ENCODE measurements around a stretch of chr18.

GRCh38 chr18:56873595-56874291, 222.6 kb downstream of the WDR7 start:
- PRO-cap = no peak
- RAMPAGE, long total RNA = no peak

- PRO-cap = no peak
- RAMPAGE, long total RNA = no peak
These were observed 9.3 kb upstream of the BOD1L2 start for GRCh38 chr18:57137570-57138018.

GRCh38 chr18:57429901-57431105, 4.9 kb upstream of the ONECUT2 start:
- PRO-cap = no peak
- RAMPAGE, long total RNA = no peak

DNA sequence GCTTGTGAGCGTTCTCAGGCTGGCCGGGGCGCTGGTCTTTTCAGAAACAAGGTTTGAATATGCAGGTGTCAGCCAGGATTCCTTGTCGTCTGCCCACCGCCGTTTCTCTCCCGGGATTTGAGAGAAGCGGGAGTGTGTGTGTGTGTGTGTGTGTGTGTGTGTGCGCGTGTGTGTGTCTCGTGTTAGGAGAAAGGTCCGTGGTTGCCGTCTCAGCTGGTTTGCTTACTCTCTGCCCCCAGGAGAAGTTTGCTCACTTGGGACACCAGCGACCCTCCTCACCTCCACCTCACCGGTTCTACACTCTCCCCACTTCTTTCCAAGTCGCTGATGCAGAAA, 961 bp upstream of the ONECUT2 start:
- PRO-cap = no peak
- RAMPAGE, long total RNA = no peak

DNA sequence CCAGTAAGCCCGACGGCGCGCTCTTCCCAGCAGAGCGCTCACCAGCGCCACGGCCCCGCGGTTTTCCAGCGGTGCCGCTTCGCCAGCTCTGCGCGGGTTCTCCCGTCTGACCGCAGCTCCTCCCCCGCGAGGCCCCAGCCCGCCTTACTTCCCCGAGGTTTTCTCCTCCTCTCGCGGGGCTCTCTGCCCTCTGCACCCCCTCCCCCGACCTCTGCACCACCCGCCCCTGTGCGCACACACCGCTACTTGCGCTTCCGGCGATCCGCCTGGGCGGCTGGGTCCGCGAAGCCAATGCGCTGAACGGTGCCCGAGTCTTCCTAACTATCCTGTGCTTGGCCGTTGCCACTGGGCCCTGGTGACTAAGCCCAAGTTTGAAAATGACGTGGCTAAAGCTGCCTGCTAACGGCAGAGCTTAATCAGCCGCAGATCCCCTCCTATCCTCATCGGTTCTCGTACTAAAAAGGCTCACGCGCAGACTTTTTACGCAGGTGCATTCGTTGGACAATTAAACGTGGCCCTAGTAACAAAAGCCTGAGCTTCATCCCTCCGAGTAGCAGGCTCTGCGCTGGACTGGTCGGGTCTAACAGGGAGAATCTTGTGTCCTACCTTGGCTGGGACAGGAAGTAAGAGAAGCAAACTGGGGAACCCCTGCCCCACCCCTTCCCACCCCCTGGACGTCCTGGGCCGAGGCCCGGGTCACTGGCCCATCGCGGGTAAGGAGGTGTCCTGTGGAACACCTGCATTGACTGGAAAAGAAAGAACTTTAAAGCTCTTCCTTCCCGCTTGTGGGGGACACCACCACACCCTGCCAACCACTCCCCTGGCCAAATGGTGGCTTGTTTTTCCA, 6.4 kb downstream of the ONECUT2 start:
- PRO-cap = no peak
- RAMPAGE, long total RNA = no peak

DNA sequence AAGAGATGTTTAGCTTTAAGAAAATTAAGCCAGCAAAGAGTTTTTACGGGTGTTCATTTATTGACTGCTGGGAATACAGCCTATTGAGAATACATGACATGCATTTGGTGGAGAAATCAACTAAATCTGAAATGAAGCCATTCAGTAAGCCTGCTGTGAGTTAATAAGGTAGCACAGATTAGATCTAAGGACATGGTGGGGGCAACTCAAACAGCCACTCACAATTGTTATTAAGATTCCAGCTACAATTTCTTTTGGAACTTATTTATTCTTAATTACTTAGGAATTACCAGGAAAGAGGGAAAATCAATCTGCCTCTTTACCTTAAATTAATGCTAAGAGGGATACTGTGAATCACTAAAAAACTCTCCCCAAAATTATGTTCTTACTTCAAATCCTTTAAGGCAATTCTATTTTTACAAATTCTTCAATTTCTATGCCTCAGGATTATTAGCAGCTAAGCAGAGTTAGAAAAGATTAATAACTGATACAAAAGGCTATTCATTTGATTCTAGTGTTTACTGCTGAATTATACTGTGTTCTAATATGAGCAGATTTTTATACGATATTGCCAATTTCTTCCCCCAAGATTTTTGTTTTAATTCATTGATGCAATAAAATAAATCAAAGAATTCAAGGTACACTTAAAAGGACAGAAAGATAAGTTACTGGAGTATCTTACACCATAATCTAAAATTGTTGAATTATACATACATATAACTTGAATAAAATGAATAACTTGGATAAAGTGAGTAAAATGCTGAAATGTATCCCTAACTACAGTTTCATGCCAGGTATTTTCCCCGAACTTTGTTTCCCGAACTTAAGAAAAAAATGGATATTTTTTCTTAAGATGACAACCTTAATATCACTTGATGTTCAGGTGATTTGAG, 14.4 kb upstream of the FECH start:
- PRO-cap = no peak
- RAMPAGE, long total RNA = no peak

DNA sequence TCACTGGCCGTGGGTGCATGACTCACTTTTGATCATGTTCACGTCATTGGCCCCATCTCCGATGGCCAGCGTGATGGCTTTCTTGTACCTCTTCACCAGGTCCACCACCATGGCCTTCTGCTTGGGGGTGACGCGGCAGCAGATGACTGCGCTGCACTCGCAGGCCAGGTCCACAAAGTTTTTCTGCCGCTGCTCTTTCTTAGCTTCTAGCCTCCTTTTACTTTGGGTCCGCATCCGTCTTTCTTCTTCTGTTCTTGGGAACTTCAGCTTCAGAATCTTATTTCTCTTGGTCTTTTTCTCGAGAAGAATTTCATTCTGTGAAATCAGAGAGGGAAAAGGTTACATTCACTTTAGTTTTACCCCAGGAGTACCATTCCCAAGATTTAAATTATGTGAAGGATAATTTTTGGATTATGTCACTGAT, 39.5 kb upstream of the NARS1 start:
- PRO-cap = no peak
- RAMPAGE, long total RNA = no peak

DNA sequence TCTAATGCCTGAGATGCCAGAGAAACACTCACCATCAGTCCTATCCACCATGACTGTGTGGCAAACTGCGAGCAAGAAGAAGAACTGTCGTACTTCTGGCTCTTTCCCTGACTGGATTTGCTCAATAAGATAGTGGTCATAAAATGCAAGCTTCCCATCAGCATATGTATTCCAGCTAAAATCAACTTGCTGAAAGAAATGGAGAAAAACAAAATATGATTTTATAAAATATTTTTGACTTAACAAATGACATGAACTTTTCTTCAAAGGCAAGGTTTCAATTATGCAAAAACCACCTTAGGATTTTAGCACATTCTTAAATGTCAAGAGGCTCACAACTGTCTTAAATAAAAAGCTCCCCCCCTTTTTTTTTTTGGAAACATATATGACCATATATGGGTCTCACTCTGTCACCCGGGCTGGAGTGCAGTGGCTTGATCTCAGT, 62.4 kb upstream of the NARS1 start:
- PRO-cap = no peak
- RAMPAGE, long total RNA = no peak

DNA sequence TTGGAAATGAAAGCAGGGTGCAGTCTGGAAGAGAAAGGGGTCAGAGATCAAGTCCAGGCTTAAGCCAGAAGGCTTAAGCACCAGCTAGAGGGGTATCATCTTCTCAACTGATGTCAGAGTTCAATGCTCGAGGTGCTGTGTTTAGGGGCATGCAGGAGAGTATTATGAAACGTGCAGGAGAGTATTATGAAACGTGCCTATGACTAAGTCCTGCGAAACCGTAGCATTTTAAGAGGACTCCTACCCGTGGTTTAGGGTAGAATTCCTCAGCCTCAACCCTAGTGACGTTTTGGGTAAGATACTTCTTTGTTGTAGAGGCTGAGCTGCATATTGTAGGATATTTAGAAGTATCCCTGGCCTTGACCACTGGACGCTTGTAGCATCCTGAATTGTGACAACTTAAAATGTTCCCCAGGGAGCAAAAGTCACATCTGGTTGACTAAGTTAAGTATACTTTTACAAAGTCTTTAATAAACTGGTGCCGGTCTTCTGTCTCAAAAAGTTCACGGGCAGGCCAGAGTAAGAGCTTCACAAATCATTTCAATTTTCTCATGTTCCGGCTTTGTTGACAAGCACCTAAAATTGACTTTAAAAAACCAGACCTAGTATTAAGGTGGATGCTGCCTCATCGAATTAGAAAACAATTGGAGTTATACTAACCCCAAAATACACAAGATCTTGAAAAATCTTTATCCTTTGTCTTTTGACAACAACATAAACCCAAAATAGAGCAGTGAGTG, 18.4 kb downstream of the ATP8B1 start:
- PRO-cap = no peak
- RAMPAGE, long total RNA = no peak

GRCh38 chr18:58046141-58046469, 2.1 kb downstream of the NEDD4L start:
- PRO-cap = no peak
- RAMPAGE, long total RNA = no peak

DNA sequence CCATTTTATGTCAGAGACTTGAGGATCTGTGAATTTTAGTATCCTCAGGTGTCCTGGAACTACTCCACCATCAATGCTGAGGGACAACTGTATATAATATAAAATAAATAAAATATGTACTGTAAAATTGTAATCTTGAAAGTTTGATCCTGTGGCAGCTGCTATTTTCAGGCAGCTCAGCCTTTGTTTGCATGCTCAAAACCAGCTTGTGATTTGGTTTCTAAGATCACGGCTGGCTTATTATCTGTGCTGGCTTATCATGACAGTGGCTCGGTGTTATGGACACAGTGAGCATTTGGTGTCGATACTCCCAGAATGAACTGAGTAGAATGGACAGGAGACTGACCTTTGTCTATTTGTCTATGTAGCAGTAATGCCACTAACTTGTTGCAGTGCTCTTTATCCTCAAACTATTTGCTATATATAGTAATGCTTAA, 58.8 kb downstream of the NEDD4L start:
- PRO-cap = no peak
- RAMPAGE, long total RNA = no peak

GRCh38 chr18:58117776-58118441, 73.9 kb downstream of the NEDD4L start:
- PRO-cap = no peak
- RAMPAGE, long total RNA = no peak

DNA sequence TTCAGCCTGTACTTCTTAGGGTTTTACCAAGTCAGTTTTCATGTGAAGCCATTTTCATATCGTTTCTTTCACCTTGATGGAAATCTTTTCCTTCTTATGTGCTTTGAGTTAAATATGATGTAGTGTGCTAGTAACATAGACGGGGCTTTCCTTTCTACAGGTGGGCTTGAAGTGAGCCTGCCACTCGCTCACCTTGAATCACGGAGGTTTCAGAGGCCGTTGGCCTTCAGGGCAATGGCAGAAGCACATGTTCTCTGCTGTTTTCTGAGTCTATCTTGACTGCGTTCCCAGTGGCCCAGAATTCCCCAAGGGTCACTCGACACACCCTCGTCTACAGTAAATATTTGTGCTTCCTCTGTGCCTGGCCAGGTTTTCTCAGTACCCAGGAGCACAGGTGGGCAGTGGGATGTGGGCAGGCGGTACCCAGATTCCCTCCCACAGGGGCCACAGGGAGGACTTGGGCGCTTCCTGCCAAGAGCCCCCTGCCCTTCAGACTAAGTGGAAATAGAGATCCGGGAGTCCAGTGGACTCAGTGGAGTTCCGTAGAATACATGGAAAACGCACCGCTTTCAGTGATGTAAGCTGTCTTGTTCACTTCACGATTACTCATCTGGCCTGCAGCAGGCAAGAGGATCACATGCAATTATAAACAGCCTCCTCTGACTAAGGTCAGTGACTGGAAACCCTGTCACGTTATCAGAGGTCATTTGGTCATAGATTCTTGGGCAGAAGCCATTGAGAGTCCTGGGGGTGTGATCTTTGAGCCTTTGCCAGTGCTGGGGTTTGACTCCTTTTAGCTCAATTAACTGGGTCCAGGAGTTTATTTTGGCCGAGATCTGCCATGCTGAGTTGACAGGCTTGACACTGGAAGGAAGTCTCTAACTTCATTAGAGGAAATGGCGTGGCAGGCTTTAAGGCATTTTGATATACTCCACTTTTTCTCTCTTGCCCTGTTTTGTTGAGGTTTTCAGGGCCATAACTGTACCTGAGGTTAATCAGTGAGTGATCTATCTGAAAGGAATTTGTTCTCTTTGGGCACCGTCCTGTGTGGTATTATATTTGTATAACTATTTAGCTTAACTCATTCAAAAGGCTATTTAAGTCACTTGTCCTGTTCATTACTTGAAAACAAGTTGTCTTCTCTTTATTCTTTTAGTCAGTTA, 179.9 kb downstream of the NEDD4L start:
- PRO-cap = no peak
- RAMPAGE, long total RNA = no peak

DNA sequence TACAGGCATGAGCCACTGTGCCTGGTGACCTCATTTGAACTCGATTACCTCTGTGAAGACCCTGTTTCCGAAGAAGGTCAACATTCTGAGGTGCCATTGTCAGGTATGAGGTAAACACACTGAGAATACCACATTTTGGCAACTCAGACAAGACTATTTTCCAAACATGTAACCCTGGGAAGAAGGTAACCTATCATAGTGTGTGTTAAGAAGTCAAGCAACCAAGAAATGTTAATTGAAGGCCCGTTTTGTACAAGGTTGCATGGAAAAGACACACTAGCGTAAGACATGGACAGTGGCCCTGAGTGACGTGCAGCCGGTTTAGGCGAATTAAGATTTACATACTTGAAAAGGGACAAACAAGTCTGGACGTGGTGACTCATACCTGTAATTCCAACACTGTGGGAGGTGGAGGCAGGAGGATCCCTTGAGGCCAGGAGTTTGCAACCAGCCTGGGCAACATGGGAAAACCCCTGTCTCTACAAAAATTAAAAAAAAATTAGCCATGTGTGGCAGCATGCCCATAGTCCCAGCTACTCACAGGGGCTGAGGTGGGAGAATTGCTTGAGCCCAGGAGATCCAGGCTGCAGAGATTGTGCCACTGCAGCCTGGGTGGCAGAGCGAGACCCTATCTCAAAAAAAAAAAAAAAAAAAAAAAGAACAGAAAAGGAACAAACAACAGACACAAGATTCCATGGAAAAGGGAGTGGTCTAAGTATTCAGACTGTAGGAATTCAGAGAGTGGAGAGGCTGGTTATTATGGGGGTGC, 186.8 kb downstream of the NEDD4L start:
- PRO-cap = no peak
- RAMPAGE, long total RNA = no peak

DNA sequence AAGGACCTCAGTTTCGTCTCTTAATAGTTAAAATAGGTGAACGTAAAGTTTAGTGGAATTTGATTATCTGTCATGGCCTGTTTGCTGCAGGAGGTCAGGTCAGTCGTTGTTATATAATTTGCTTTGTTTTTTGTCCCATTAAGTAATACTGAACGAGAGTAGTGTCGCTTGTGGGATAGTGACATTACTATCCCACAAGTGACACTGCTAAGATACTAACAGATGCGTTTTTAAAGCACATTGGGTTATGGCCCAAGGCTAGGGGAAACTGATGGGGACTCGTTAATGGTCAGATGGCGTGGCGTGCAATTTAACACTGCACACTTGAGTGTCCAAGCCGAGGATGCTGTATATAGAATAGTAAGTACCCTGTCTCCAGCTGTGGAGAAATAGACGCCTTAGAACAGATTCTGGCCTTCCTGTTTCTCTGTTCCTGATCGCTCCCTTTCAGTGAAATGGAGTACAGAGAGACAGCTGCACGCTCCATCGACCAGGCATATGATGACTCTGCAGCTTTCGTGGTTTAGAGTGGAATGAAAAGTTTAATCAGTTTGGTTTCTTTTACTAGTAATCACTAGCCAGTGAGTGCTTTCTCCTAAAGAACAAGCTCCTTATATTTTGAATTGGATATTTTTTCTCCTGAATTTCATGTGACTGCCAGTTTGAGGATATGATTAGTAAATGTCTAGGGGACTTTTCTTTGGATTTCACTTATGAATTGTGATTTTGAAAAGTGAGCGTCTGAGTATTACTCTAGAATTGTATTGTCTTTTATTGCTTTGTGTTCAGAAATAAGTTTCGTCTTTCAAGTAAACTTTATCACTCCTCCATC, 213.4 kb downstream of the NEDD4L start:
- PRO-cap = no peak
- RAMPAGE, long total RNA = no peak

- PRO-cap = no peak
- RAMPAGE, long total RNA = no peak
These were observed 272.6 kb downstream of the NEDD4L start for GRCh38 chr18:58316681-58316884.

GRCh38 chr18:58338160-58338389, 290.8 kb downstream of the ALPK2 start:
- PRO-cap = no peak
- RAMPAGE, long total RNA = no peak

DNA sequence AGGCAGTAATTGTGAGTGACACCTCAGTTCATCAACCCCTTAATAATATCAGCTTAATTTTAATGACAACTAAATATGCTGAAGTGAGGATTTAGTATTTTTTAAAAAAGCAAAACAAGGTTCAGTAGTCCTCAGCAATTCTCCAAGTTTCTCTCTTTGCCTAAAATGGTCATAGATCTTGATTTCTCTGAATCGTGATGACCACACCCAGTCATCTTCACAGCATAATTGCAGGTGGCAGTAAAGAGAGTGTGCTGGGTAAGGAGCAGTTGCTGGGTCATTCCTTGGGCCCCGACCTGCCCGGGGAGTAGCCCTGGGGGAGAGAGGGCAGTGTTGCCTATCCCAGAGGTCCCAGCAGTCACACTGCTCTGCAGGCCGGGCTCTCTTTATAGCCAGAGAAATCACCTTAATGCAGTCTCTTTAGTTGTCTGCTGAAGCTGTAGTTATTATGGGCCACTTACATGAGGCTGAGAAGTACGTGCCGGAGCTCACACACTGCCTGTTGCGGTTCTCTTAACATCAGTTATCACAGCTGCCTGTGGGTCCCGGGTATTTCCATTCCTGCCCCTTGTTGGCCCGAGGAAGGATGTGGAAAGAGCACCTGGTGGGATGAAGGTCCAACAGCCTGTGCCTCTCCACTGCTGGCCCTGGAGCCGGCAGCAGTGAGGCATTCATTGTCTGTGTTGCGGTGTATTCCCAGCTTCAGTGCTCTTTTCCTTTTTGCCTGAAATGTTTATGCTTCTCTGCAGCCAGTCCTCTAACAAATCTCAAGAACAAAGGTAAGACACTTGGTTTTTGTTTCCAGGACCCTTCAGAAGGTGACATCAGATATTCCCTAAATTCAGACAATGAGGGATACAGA, 230.1 kb downstream of the ALPK2 start:
- PRO-cap = no peak
- RAMPAGE, long total RNA = no peak

DNA sequence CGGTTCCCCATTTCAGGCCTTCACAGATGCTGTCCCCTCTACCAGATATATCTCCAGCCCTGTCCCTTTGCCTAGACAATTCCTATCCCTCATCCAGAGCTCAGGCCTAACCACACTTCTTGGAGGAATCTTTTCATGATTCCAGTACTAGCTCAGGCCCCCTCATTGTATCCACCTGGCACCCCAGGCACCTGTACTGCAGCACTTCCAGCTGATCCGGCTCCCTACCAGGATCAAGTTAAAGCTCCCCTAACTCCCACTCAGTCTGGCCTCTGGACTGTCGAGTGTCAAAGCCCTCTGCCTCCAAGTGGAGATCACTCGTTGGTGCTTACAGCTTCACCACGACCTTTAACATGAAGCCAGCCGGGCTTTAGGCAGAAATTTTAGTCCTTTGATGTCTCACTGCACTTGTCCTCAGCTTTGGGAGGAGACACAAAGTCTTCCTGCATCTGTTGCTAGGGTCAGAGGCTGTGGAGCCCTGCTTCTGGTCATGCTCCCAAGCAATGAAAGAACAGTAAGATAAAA, 197.7 kb downstream of the ALPK2 start:
- PRO-cap = no peak
- RAMPAGE, long total RNA = no peak

DNA sequence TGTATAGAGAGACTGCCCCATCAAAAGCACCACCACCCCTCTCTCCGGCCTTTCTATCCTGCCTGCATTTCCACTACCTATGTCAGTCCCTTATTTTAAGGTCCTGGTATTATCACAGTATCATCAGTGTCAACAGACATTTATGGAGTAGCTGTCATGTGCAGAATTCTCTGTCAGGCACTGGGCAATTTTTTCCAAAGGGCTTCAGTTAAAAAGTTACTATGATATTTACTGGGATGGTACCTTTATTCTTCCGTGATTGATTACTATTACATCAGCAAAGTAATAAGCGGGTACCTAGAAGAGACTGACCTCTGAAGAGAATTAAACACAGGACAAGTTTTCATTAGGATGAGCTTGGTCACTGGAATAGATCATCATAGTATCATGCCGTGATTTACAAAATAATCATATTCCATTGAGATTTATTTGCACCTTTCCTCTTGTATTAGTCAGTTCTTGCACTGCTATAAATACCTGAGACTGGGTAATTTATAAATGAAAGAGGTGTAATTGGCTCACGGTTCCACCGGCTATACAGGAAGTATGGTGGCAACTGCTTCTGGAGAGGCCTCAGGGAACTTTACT, 88.2 kb downstream of the ALPK2 start:
- PRO-cap = no peak
- RAMPAGE, long total RNA = no peak